Neutrophil (primary cell): ENCODE data around the genes AMN1, YARS2 and ALG10.

DNA sequence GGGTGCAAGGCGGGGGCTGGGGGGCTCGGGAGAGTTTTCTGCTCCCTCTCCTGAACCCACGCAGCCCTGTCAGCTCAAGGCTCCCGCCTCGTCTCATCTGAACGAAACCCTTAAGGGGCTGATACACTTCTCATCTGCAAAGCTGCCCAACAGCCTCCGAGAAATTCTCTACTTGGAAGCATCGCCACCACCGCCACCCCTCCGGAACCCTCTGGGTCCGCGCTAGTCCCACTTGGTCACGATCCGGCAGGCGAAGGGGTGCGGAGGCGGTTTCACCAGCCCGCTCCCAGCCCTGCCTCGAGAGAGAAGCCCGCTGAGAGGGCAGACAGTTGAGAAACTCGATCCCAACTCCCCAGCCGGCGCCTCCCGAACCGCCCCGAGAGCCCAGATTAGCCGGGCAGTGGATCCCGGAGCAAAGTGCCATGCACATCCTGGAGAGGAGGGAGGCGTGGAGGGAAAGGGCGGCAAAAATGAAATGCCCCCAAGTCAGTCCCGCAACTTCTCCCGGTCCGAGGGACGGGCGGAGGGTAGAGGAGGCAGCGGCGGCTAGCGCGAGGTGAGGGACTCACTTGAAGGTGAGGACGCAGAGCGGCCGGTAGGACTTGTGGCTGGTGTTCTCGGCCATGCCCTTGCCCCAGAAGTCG, 739 bp downstream of the TMTC1 start:
- PRO-cap = no peak

- PRO-cap = no peak
Observed at GRCh38 chr12:30630647-30631269, 64.9 kb downstream of the IPO8 start.

GRCh38 chr12:30694862-30695246, 815 bp downstream of the IPO8 start:
- PRO-cap = no peak

- PRO-cap = no peak
Observed at GRCh38 chr12:31011997-31012500, 61.6 kb upstream of the DDX11 start.

DNA sequence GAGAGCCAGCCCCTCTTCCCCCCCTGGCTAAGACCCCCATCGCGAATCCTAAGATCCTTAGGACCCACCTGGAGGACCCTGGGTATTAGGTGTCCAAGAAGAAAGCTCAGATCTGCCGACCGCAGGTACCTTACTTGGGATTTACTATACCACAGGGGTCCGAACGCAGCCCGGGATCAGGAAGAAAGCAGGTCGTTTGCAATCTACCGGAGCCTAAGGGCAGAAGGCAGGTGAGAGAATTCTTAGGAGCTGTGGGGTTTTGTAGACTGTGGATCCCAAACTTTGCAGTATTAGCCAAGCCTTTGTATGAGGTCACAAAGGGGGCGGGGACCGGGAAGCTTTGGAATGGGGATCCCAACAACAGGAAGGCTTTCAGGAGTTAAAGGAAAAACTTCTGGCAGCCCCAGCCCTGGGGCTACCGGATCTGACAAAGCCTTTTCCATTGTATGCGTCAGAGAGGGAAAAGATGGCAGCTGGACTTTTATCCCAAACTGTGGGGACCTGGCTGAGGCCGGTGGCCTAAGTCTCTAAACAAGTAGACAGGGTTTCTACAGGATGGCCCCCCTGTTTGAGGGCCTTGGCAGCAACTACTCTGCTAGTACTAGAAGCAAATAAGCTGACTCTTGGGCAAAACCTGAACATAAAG, 47.5 kb downstream of the DDX11 start:
- PRO-cap = no peak

DNA sequence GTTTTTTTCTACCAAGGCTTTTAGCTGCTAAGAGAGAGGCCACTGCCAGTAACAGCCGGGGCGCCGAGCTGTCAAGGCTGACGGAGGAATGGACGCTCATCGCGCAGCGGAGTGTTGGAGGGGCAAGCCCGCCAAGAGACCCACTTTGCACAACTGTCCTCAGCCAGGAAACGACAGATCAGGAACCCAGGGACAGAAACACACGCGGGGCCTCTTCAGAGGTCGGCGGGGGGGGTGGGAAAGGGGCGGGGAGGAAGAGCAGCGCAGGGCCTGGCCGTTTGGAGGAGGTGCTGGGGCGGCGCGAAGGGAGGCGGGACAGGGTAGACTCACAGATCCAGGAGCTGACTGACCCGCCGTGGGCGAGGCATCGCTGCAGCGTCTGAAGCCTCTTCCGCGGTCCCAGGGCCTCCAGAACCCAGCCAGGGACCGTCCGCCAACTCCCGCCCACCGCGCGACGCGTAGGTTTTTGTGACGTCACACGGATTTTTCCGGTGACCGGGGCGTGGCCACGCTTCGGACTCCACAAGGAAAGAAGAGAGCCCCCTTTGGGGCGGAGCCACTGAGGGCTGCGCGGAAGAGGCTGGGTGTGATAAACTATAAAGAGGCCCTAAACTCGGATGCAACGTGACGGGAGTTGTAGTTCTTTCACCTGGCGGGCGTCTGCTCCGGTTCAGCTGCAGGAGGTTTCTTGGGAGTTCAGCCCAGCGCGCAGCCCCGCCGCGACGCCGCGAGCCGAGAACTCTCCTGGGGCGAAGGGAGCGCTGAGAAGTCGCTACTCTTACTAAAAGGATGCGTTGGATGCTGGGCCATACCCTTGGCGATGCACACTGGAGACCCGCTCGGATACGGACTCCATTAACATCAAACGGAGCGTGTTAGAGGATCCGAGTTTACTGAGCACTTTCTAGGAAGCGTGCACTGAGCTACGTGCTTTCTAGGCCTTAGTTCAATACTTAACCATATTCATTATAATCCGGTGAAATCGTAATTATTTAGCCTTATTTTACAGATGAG, at the start of gene AMN1:
AMN1 (minus strand) TSS at position 381 of the 1,014 bp plus-strand sequence.
- PRO-cap = bidirectional peak, plus-strand start at position 639 of the sequence, minus-strand start at position 188 of the sequence

DNA sequence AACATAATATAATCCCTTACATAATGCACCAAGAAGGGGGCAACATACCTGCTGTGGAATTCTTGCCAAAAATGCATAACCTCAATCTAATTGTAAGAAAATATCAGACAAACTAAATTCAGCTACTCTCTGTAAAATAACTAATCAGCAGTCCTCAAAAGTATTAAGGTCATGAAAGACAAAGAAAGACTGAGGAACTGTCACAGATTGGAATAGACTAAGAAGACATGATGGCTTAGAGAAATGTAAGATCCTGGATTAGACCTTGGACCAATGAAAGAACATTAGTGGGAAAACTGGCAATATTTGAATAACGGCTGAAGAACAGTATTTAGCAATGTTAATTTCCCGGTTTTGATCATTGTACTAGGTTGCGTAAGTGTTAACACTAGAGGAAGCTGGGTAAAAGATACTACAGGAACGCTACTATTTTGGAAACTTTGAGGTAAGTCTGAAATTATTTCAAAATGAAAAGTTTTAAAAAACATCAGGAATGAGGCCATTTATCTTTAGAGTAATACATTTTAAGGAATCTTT, 68.3 kb upstream of the H3-5 start:
- PRO-cap = no peak

- PRO-cap = no peak
Observed at GRCh38 chr12:32379637-32380021, 19.7 kb upstream of the FGD4 start.

GRCh38 chr12:32615572-32616082, 63.5 kb upstream of the DNM1L start:
- PRO-cap = no peak

- PRO-cap = no peak
Observed at GRCh38 chr12:32754970-32756221, at the start of gene YARS2. TSS of gene YARS2 (minus strand) at chr12:32755897.

DNA sequence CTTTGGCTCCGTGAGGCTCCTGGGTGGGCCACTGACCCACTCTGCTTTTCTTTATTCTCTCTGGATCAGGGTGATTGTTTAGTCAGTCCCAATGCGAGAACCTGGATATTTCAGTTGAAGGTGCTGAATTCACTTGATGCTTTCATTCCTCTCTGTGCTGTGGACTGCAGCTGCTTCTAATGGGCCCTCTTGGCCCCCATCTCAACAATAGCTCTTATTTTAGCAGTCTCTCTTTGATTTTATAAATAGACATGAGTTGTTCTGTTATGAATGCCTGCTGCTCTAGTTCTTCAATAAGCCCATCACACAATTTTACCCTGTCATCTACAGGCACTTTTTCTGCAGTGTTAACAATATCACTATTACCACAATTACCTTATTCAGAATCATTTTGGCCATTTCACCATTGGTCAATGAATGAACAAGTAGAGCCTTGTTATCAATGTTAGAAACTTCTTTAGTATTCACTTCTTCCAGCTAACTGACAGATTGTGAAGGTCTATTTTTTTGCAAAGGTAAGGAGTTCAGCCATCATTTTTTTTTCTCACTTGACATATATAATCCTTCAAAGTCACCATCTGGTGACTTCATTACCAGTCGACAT, 54.2 kb upstream of the YARS2 start:
- PRO-cap = no peak

DNA sequence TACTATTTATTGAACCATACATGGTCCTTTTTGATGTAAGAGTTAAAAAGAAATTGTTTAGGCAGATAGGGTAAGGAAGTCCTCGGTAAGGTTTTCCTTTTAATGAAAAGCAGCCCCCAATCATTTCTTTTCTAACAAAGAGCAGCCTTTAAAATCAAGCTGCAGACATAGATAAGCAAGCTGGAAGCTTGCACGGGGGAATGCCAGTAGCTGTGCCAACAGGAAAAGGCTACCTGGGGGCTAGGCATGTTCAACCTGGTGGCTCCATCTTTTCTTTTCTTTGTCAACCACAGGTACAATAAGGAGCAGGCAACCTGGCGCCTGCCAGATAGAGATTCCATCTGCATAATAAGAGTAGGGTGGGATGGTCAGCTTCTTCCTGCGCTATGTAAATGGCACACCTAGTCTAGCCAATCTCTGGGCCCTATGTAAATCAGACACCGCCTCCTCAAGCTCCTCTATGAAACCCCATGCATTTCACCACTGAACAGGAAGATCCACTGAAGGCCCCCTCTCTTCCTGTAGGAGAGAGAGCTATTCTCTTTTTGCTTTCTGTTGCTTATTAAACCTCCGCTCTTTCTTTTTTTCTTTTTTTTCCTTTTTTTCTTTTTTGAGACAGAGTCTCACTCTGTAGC, 87.4 kb upstream of the PKP2 start:
- PRO-cap = no peak

DNA sequence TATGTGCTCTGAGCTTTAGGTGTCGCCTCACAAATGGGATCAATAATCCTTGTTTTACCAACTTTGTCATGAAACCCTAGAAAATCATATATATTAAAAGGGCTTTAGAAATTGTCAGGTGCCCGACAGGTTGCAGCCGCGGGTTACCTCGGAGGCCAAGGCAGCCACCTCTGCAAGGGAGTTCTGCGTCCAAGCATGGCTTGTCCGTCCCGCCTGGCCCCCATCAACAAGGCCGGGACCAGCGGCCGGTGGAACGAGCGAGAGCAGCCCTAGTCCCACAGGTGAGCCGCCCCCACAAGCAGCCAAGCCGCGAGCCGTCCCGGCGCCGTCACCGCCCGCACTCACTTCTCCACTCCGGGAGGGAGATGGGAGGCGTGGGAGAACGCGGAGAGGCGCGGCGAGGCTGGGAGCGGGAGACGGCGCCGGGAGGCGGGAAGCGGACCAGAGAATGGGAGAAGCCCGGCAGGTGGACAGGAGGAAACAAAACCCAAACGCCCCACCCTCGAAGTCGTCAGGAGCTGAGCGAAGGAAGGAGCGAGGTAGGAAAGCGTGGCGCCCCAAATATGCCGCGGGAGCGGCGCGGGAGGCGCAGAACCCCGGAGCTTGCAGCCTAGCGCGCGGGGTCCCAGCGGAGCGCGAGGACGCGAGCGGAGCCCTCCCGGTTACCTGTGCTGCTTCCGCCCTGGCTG, 769 bp downstream of the SYT10 start:
- PRO-cap = no peak

GRCh38 chr12:34022014-34022870, at the start of gene ALG10:
TSS of gene ALG10 (plus strand) at chr12:34022496.
- PRO-cap = no peak

DNA sequence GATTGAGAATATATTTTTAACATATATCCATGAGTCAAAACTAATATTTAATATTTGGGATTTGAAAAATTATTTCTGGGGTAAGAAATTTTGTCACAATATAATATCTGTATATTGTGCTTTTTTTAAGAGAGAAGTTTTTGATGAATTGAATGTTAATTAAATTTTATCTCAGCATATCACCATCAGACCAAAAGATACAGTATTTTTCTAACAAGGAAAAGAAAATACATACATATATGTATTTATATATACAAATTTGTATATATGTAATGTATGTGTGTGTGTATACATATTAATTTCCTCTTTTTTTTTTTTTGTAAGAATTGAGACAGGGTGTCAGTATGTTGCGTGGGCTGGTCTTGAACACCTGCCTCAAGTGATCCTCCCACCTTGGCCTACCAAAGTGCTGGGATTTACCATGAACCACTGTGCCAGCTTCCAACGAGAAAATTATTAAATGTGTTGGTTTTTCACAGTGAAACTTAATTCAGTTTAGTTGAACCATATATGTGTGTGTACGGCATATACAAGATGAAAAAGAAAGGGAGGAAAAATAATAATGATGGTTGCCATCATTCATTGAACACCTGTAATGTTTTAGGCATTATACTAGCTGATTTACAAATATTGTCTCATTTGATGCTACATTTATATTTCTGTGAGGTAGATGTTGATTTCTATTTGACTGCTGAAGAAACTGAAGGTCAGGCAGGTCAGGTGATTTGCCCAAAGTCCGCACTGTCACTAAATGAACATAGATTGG, 10.3 kb downstream of the ALG10 start:
- PRO-cap = no peak

DNA sequence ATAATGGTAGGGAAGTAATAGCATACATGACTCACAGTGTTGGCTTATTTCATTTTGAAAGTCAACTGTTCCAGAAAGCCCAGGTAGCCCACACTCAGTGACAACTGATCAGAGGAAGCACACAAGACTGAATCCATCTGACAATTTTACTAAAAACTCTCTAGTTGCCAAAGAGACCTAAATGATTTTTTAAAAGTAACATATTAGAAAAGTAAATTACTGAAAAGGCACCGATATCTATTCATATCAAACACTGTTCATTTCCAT, 12.9 kb downstream of the CPNE8 start:
- PRO-cap = no peak

DNA sequence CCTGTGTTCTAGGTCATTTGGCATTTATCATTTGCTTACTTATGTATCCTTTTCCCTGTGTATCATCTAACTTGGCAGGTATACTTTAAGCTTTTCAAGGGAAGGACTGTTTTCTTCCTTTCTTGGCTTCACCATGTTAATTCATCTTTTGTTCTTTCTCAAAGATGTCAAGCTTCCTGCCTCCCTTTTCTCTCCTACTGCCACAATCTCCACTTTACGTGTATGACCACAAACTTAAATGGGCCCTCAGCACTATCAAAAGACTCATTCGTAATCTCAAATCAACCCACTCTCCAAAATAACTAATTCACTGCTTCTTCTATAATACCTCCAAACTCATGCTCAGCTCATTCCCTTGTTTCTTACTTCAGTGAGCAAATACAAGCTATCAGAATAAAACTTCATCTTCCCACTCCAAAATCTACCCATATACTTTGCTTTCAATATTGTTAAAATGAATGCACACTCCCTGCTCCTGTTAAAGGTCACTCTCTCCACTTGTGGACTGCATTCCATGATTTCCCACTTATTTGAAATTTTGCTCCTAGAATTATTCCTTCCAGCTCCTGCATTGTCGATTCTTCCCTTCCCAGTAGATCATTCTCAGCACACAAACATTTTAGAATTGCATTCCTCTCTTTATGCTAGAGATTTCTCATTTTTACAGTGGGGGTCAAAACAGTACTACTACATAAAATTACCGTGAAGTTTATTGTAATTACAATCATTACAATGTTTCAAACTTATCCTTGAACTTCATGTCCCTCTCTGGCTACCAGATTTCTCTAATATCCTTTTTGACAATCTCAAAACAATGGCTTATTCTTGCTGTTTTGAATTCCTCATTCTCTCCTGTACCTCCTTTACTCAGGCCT, 36.1 kb downstream of the KIF21A start:
- PRO-cap = no peak

GRCh38 chr12:39424184-39424756, 18.6 kb downstream of the KIF21A start:
- PRO-cap = no peak

DNA sequence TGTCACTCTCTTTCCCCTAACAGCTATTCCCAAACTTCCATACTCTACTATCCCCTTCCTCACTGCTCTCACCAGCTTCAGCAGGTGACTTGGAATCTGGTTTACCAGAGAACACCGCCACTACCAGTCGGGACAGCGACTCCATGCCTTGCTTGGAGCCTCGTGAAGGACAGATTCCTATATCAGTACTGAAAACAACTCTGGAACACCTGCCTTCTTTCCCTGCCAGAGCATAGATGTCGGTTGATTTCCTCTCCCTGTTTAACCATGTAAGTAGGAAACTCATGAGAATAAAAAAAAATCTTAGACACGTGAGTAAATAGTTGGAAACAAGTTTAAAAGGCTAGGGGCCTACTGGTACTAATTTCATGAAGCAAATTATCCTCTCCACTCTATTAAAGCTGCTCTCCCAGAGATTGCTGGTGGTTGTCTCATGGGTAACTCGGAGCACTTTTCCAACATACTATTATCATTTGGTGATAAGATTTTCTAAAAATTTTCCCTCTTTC, 213.1 kb downstream of the C12orf40 start:
- PRO-cap = no peak

DNA sequence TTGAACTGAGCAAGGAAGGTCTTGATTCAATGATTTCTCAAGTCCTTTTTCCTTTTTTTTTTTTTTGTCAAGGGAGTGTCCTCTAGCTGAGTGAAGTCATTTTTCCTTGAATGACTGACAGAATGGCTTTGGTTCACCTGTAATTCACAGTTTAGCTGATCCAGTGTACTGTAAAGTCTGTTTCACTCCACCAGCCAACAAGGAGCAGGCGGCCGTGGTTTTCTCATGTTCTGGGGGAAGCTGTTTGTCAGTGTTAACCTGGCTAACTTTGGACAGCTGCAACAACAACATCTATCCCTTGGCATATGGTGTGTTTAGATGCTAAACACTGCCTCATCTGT, 50.1 kb upstream of the SLC2A13 start:
- PRO-cap = no peak